ENCODE measurements around a stretch of chr11.

DNA sequence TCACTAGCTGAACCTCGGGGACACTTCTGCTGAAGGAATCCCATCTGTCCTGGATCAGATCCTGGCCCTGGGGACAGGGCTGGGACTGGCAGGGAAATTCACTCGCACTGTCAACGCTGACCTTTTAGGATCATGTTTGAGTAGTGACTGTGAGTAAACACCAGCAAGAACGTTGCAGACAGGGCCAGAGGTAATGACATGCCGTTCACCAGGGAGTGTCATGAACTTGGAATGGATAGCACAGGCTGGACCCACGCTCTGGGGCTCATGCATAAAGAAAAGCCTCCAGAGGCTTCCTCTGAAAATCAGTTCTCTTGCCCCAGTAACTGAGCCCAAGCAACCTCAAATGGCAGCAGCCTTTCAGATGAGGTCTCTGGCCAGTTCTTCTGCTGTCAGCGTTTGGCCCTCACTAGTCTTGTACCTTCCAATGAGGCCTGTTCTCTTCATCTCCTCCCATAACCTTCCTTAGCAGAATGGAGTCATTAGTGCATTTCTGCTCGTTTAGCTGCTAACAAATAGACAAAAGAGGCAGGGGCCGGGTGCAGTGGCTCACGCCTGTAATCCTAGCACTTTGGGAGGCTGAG is 51.0 kb upstream of the BARX2 start:
- PRO-cap, 6 experiments = peak in 1 of 6 experiments; most common plus-strand start position 221 of the sequence (in 1)
- RAMPAGE, long total RNA, 2 experiments = no peak in any of the 2 experiments
- RRBS = no CpG with 5 or more reads among the region's 10 CpGs

- PRO-cap, 6 experiments = no peak in any of the 6 experiments
- RAMPAGE, long total RNA, 2 experiments = no peak in any of the 2 experiments
- RRBS = no CpG with 5 or more reads among the region's 26 CpGs
Observed at GRCh38 chr11:129374879-129375322, 747 bp upstream of the BARX2 start.

GRCh38 chr11:129768318-129768816 is 47.3 kb upstream of the TMEM45B start:
- PRO-cap, 6 experiments = no peak in any of the 6 experiments
- RAMPAGE, long total RNA, 2 experiments = no peak in any of the 2 experiments
- RRBS = no CpG with 5 or more reads among the region's 1 CpG

- PRO-cap, 6 experiments = no peak in any of the 6 experiments
- RAMPAGE, long total RNA, 2 experiments = no peak in any of the 2 experiments
- RRBS = no CpG with 5 or more reads among the region's 3 CpGs
Observed at GRCh38 chr11:129860691-129861049, 34.7 kb downstream of the NFRKB start.

DNA sequence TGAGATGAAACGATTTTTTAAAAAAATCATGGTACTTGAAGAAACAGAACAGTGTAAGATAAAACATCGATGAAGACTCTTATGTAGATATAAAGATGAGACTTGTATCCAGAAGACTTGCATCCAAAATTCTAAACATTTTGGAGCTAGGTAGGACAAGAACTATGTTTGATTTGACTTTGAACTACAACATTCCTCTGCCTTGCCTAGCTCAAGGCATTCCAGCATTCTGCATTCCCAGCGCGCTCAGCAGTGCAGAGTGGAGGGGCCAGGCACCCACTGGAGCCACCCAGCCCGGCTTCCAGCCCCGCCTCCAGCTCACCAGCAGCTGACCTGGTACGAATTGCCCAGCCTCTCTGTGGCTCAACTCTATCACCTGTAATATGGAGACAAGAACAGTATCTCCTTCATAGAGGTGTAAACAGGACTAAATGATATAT is 28.9 kb downstream of the PRDM10 start:
- PRO-cap, 6 experiments = peak in 4 of 6 experiments; most common minus-strand start position 254 of the sequence (in 4)
- RAMPAGE, long total RNA, 2 experiments = no peak in any of the 2 experiments
- RRBS = no CpG with 5 or more reads among the region's 7 CpGs

- PRO-cap, 6 experiments = no peak in any of the 6 experiments
- RAMPAGE, long total RNA, 2 experiments = no peak in any of the 2 experiments
- RRBS = no CpG with 5 or more reads among the region's 12 CpGs
Observed at GRCh38 chr11:130000555-130001010, 2.1 kb downstream of the PRDM10 start.

GRCh38 chr11:130032985-130033367 is 30.3 kb upstream of the PRDM10 start:
- PRO-cap, 6 experiments = no peak in any of the 6 experiments
- RAMPAGE, long total RNA, 2 experiments = no peak in any of the 2 experiments
- RRBS = 83% methylated on average over 18 of the region's 39 CpGs

DNA sequence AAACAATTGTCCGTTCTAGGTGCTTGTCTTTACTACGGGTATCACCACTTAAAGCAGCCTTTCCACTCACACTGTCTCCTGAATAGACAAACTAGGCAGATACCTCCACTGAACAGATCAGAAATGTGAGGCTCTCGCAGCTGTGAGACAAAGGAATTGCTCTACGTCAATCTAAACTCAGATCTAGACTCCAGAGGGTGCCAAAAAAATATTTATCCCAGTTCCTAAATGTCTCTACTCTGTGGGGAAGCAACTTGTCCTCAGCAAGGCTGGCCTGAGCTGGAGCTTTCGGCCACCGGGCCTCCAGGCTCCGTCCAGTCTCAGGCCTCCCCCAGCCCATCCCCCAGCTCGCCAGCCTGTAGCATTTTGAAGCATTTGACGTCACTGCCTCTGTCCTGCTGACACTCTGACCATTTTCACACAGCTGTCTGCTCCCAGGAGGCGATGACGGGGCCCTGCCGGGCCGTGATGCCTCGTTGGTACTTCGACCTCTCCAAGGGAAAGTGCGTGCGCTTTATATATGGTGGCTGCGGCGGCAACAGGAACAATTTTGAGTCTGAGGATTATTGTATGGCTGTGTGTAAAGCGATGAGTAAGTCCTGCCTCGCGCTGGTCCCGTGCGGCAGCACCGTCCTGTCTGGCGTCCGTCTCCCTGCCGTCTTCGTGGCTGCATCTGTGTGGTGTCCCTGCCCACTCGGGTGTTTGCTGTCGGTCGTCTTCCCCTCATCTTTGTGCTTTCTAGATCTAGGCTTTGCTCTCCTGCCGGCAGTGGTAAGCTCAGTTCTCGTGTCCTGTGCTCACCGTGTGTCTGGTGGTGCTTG is 36.2 kb upstream of the ST14 start:
- PRO-cap, 6 experiments = no peak in any of the 6 experiments
- RAMPAGE, long total RNA, 2 experiments = no peak in any of the 2 experiments
- RRBS = no CpG with 5 or more reads among the region's 35 CpGs

DNA sequence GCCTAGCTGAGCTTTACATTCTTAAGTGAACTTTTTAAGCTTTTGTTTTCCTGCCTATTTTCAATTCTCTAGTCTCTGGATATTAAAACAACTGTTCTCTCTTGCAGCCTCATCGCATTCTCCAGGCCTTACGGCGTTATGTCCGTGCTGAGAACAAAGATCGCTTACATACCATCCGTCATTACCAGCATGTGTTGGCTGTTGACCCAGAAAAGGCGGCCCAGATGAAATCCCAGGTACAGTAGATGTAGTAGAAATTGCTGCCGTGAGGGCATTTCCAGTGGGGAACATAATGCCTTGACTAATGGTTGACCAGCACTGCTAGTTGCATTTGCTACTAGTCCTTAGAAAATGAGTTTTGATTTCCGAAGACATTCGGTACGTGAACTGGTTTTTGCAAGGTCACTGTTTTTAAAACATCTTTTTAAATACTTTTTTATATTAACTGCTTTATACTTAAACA is 29.6 kb upstream of the ST14 start:
- PRO-cap, 6 experiments = no peak in any of the 6 experiments
- RAMPAGE, long total RNA, 2 experiments = no peak in any of the 2 experiments
- RRBS = no CpG with 5 or more reads among the region's 11 CpGs

- PRO-cap, 6 experiments = no peak in any of the 6 experiments
- RAMPAGE, long total RNA, 2 experiments = no peak in any of the 2 experiments
- RRBS = 20% methylated on average over 6 of the region's 16 CpGs
Observed at GRCh38 chr11:130179848-130180455, 20.4 kb downstream of the ST14 start.

GRCh38 chr11:130220214-130220531 is 60.6 kb downstream of the ST14 start:
- PRO-cap, 6 experiments = no peak in any of the 6 experiments
- RAMPAGE, long total RNA, 2 experiments = no peak in any of the 2 experiments
- RRBS = no CpG with 5 or more reads among the region's 10 CpGs

- PRO-cap, 6 experiments = no peak in any of the 6 experiments
- RAMPAGE, long total RNA, 2 experiments = no peak in any of the 2 experiments
- RRBS = no CpG with 5 or more reads among the region's 4 CpGs
Observed at GRCh38 chr11:130227478-130227984, 67.9 kb downstream of the ST14 start.

GRCh38 chr11:130428666-130428757 is 103 bp upstream of the ADAMTS8 start:
- PRO-cap, 6 experiments = no peak in any of the 6 experiments
- RAMPAGE, long total RNA, 2 experiments = no peak in any of the 2 experiments
- RRBS = no CpG with 5 or more reads among the region's 1 CpG

DNA sequence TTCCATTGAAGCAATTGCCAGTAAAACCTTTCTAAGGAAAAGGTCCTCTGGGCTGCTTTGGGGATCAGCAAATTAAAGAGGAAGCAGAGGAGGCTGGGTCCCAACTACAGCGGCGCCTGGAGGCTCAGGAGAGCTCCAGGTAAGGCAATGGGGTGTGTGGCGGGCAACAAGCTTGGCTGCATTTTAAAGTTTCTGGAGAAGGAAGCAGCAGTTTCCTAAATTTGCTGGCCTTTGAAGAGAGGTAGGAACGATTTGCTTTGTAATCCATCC is 29.4 kb downstream of the ADAMTS15 start:
- PRO-cap, 6 experiments = peak in 1 of 6 experiments; most common plus-strand start position 78 of the sequence (in 1)
- RAMPAGE, long total RNA, 2 experiments = no peak in any of the 2 experiments
- RRBS = no CpG with 5 or more reads among the region's 4 CpGs

DNA sequence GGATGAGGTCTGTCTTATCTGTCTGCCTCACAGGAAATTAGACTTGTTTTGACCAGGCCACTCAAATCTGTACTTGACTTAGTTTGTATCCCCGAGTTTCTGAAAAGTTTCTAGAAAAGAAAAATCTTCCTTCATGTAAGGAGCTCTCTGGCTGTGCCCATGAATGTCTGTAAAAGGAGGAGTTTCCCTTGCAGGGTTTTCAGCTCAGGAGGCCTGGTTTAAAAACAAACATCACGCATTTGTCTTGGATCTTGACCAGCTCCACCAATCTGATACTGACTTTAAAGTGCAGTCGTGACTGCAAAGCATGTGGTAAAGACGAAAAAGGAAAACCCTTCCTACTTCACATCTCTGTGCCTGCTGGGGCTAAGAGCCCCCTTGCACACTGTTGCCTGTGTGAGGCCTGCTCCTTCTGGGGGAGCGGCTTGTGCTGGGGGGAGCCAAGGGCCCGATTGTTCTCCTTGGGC is 61.9 kb downstream of the ADAMTS15 start:
- PRO-cap, 6 experiments = peak in 1 of 6 experiments; most common plus-strand start position 346 of the sequence (in 1); most common minus-strand start position 171 of the sequence (in 1)
- RAMPAGE, long total RNA, 2 experiments = no peak in any of the 2 experiments
- RRBS = no CpG with 5 or more reads among the region's 6 CpGs

DNA sequence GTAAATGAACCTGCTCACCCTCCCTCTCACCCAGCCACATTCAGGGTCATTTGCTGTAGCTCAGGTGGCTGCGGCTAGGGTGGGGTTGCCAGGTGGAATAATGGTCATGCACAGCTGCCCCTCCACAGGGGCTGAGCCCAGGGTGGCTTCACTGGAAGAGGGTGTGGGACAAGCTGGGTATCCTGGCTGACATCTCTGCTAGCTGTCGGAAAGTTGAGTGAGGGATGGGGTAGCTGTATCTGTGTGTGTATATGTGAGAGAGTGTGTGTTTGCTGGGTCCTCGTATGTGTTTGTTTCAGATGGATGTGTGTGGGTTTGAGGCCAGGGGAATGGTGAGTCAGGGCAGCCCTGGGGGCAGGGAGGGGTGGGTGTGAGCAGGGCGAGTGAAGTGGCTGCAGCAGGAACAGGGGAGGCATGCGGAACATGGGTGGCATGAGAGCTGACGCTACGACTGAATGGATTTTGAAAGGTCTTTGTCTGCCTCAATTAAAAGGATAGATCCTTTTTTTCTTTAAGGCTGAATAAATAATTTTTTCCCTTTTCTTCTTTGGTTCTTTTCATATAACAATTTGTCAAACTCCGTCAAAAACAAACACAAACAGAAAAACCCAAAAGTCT is 79.8 kb downstream of the ADAMTS15 start:
- PRO-cap, 6 experiments = no peak in any of the 6 experiments
- RAMPAGE, long total RNA, 2 experiments = no peak in any of the 2 experiments
- RRBS = no CpG with 5 or more reads among the region's 8 CpGs

DNA sequence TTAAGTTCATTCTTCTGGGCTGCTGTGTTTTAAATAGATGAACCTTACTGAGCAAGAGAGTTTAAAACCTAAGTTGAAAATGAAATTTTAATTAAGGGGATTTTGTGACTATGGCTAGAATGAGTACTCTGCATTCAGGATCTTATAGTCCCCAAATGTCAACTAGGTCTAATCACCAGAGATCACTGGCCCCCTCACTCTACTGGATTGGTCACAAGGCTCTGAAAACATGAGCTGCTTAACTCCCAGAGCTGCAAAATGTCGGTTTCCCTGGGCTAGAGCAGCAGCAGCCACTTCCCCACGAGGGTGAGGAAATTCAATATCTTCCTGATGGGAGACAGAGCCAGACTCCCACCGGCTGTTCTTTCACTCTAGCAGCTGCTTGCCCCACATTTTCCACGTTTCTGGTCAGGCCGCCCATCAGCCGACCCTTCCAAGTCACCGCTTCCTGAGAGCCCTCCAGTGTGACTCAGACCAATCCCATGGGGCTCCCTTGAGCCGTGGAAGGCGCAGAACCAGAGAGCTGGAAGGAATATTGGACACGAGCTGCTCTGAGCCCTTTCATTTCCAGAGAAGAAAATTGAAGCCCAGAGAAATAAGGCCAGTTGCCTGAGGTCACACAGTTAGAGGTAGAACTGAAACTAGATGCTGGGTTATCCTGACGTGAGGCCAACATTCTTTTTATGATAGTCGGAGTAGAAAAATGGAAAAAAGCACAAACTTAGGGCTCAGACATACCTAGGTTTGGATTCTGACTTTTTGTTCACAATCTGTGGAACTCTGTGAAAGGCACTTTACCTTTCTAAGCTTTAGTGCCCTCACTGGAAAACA is 227.0 kb downstream of the ADAMTS15 start:
- PRO-cap, 6 experiments = no peak in any of the 6 experiments
- RAMPAGE, long total RNA, 2 experiments = no peak in any of the 2 experiments
- RRBS = no CpG with 5 or more reads among the region's 12 CpGs

DNA sequence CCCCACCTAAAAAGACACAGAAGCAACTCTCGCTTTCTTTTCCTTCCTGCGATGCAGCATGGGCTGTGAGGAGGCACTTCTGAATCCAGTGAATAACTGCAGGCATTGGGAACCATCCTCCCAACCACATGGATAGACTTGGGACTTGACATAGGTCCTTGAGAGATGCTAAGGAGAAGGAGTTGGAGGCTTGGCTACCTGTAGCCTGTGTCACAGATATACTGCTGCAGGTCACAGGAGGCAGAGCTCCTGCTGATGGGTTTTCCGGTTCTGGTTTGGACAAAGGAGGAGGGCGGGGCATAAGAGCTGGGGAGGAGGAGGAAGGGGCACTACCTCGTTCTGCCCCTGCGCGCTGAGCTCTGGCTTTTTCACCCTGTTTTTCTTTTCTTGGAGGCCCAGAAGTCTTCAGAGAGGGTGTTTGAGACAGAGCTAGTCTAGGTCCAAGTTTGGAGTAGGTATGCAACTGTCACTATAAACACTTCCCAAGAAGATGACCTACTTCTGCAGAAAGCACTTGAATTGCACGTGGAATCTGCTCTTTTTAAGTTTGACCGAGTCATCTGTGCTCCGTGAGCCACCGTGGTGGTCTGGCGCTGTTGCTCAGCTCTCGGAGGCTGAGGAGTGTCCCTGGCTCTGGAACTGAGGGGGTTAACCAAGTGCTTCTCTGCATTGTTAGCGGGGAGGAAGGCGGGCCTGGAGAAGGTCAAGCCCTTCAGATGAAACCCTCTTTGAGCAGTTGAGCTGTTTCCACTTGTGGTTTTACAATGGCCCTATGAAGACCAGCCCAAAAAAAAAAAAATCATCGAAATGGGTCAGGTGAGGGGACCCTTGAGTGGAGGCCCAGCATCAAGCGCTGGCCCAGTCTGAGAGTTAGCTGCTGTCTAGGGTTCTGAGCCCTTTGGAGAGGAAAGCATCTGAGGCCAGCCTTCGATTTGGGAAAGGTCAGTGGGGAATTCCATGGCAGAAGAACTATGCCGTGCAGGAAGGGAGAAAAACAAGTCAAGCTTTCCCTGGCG is 286.3 kb downstream of the NTM start:
- PRO-cap, 6 experiments = no peak in any of the 6 experiments
- RAMPAGE, long total RNA, 2 experiments = no peak in any of the 2 experiments
- RRBS = no CpG with 5 or more reads among the region's 20 CpGs

GRCh38 chr11:131909574-131910176 is 539.3 kb downstream of the NTM start:
- PRO-cap, 6 experiments = no peak in any of the 6 experiments
- RAMPAGE, long total RNA, 2 experiments = no peak in any of the 2 experiments
- RRBS = no CpG with 5 or more reads among the region's 10 CpGs

GRCh38 chr11:132072000-132072956 is 701.9 kb downstream of the NTM start:
- PRO-cap, 6 experiments = peak in 1 of 6 experiments; most common plus-strand start chr11:132072686 (in 1)
- RAMPAGE, long total RNA, 2 experiments = no peak in any of the 2 experiments
- RRBS = no CpG with 5 or more reads among the region's 6 CpGs